Pulmonary lymph node (tissue), 1 donor: Measurements from ENCODE around the gene MC4R.

DNA sequence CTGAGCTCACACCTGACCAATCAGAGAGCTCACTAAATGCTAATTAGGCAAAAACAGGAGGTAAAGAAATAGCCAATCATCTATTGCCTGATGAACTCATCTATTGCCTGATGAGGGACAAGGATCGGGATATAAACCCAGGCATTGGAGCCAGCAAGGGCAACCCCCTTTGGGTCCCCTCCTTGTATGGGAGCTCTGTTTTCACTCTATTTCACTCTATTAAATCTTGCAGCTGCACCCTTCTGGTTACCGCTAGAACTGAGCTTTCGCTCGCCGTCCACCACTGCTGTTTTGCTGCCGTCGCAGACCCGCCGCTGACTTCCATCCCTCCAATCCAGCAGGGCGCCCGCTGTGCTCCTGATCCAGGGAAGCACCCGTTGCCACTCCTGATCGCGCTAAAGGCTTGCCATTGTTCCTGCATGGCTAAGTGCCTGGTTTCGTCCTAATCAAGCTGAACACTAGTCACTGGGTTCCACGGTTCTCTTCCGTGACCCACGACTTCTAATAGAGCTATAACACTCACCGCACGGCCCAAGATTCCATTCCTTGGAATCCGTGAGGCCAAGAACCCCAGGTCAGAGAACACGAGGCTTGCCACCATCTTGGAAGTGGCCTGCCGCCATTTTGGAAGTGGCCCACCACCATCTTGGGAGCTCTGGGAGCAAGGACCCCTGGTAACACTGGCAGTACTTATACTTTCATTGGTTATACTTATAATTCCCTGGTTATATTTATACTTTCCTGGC, 68.0 kb downstream of the ATP8B1 start:
- PRO-cap = no peak

- PRO-cap = unidirectional peak, minus-strand start at chr18:57744496
These were observed 58.7 kb downstream of the ATP8B1 start for GRCh38 chr18:57744216-57744933.

DNA sequence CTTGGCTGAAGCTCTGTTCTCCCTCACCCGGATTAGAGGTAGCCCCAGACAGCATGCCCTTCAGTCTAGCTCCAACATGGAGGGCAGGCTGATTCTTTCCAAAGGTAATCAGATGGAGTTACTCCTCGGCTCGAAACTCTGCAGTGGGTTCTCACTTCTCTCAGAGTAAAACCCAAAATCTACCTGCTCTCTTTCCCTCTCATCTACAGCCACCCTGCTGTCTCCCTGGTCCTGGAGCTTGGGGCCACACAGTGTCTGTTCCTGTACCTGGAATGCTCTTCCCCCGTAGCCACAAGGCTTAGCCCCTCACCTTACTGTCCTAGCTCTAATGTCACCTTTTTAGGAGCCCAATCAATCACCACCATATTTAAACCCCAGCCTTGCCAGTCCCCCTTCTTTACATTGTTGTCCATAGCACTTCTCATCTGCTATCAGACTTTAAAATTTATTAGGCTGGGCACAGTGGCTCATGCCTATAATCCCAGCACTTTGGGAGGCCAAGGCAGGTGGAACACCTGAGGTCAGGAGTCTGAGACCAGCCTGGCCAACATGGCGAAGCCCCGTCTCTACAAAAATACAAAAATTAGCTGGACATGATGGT, 29.1 kb downstream of the ATP8B1 start:
- PRO-cap = no peak

GRCh38 chr18:57909599-57910065, 106.5 kb upstream of the ATP8B1 start:
- PRO-cap = no peak

GRCh38 chr18:58099027-58099866, 55.2 kb downstream of the NEDD4L start:
- PRO-cap = no peak

DNA sequence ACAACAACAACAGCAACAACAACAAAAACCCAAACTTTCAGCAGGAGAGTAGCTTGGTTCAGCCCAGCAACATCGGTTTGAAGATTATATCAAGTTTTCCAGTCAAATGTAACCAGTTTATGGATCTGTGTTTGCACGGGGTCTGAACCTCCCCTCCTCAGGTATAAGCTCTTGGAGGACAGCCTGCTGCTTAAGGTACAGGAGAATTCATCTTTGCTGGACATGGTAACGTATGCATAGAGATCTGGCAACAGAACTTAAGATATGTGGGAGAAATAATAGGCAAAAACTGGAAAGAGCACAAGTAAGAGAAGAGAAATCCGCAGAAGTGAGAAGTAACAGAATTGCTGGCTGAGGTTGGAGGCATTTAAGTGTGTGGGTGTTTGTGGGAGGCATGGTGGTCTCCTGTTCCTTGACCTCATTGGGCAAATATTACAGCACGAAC, 162.4 kb downstream of the NEDD4L start:
- PRO-cap = no peak

DNA sequence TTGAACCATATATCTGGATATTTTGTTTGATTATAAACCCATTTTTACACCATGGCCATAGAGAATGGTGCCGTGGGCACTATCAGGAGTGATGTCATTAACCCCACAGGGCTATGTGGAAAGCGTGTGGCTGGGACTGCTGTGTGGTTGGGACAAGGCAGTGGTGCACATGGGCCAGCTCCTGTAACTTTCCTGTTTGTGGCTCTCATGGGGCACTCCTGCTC, 240.6 kb downstream of the NEDD4L start:
- PRO-cap = no peak

DNA sequence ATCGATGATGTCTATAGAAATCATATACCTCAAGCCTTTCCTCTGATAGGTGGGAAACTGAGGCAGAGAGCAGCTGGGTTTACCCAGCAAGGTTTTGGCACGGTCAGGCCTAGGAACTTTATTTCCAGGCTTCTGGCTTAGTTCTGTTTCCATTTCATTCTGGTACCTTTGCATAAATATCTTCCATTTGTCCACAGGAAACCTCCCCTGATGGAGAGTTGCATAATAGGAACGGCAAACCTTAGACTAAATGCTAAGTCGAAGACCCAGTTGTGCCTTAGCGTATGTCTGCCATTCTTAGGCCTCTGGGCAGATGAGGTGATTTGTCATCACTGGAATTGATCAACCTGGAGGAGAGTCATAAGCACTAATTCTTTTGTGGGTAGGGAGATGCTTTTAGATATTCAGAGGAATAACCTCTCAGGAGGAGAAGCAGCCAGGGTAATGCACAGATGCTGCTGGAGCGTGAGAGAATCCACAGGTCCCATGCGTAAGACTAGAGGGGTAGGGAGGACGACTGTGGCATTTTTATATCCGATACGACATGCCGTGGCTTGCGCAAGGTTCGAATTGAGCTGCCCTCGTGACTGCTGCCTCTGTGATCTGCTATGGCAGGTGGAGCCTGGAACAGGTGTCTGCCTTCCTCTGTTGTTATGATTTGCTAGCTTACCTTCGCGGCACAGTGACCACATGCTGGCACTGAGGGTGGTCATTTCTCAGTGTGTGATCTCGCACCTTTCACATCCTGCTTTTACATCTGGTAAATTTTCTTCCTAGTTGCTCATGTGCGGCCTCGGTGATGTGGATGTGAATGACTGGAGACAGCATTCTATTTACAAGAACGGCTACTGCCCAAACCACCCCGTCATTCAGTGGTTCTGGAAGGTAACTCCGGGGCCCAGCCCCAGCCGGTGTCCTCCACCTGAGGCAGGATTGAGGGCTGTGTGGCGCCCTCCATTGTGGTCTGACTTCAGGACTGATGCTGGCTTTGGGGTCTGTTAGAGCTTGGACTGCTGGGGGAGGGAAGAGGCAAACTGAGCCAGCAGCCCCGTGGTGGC, 240.3 kb downstream of the ALPK2 start:
- PRO-cap = no peak

GRCh38 chr18:58413124-58413634, 215.7 kb downstream of the ALPK2 start:
- PRO-cap = no peak

DNA sequence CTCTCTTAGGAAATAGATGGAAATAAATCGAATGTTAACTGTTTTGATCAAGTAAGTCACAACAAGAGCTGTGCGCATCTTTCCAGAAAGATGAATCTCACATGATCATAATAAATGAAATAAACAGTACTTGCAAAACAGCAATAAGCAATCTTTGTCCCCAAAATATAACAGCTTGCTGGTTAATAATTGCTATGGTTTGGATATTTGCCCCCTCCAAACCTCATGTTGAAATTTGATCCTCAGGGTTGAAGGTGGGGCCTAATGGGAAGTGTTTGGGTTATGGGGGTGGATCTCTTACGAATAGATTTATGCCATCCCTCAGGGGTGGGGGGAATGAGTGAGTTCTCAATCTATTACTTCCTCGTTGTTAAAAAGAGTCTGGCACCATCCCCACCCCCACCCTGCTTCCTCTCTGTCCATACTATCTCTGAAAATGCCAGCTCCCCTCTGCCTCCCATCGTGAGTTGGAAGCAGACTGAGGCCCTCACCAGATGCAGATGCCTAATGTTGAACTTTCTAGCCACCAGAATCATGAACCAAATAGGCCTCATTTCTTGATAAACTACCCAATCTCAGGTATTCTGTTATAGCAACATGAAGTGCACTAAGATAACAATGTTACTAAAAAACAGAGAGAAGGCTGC, 90.3 kb downstream of the ALPK2 start:
- PRO-cap = no peak

DNA sequence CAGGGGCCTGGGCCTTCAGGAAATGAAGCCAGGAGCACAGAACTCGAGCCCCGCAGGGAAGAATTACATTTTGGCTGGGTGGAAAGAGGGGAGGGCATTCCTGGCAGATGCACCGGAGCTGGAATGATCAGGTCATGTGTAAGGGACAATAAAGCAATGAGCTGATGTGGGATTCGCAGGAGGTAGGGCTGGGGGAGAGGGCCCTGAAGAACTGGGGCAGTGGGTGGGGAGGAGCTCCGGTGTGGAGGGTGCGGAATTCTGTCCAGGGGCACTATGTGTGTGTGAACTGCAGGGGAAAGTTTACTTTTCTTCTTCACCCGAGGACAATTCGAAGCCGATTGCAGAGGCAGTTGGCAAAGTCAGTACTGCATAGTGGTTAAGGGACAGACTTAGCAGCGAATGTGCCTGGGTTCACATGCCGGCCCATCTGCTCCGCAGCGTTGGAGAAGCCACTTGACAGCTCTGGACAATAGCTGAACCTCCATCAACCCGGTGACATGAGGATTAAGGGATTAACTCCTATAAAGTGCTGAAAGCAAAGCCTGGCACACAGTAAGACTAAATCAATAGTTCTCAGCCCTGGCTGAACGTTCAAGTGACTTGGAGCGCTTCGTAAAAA, 36.4 kb downstream of the ALPK2 start:
- PRO-cap = no peak

DNA sequence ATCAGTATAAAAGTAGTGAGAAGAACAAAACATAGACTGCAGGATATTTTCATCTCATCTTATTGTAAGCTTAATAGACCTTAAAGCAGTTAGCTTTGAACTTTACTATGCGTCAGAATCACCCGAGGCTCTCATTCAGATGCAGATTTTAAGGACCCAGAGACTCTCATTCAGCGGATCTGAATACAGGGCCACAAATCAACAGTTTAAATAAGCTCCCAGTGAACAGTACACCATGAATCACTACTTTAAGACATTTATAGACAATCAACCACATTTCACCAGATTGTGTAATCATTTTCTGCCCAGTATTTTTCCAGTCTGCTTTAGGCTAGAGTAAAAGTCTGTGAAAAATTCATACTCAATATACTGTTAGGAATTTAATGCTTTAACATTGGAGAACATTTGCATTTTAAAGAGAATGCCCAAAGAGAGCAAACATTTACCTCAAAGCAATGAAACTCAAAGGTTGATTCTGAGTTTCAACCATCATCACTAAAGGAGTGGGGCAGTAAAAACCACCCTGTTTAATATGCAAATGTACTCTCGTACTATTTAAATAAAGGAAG, 10.9 kb upstream of the ALPK2 start:
- PRO-cap = no peak

- PRO-cap = no peak
These were observed 79.5 kb upstream of the ZNF532 start for GRCh38 chr18:58785029-58785788.

GRCh38 chr18:58789336-58790369, 75.0 kb upstream of the ZNF532 start:
- PRO-cap = no peak

DNA sequence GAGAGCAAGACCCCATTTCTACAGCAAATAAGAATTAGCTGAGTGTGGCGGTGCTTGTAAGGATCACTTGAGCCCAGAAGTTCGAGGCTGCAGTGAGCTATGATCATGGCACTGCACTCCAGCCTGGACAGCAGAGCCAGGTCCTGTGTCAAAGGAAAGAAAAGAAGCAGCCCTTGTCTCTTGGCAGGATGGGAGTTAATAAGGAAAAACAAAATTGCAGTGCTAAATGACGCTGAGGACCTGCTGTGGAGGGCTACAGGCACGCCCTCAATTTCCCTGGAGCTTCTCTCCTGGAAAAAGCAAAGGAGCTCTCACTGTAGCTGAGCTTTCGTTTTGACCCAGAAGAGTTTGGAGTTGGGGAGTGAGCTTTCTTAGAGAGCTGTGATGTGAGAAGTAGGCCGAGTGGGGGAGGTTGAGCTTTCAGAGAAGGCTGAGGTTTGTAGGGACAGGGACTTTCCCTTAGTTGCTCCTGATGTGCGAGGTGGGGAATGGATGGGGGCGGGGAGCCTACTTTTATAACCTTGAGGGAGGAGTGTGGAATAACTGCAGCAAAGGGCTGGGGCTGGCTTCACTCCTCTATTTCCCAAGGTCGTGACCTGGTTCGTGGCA, 47.0 kb downstream of the ZNF532 start:
- PRO-cap = no peak

DNA sequence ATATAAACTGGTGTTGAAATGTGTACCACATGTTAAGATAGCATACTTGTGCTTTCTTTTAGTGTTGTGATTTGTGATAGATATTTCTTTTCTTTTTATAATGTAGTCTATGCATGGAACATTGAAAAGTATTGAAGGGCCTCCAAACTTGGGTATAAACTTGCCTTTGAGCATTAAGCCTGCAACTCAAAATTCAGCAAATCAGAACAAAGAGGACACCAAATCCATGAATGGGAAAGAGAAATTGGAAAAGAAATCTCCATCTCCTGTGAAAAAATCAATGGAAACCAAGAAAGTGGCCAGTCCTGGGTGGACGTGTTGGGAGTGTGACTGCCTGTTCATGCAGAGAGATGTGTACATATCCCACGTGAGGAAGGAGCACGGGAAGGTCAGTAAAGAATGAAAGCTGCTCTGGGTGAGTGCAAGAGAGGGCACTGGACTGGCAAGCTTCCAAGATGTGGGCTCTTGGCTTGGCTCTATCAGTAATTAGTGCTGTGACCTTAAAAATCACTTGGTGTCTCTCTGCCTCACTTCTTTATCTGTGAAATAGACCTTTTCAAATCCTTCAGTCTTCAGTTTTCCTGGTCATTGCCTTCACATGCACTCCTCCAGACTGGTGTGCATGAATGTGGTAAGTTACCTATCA, 88.9 kb downstream of the ZNF532 start:
- PRO-cap = no peak

- PRO-cap = no peak
These were observed 12.3 kb downstream of the GRP start for GRCh38 chr18:59232202-59232733.

DNA sequence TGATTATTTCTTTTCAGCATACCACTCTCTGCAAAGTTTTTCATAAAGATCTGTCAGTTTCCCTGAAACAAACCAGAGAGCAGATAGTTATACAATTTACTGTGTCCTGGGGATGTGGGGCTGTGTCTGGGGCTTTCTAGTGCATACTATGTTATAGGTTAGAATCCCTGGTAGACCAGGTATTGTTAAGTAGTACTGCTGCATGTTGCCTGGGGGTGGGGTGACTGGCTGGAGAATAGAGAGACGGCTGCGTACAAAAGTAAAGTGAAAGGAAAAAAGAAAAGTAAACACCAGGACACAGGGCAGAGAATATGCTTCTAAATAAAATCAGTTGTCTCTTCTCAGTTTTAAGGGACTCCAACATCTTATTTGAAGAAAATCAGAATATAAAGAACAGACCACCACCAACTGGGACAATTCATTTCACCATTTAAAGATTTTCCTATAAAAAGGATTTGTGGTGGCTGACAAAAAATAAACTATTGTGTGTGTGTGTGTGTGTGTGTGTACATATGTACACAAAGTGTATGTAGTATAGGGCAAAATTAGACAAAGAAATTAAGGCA, 3.5 kb upstream of the CCBE1 start:
- PRO-cap = no peak

- PRO-cap = no peak
These were observed 61.4 kb downstream of the PMAIP1 start for GRCh38 chr18:59961170-59961648.

GRCh38 chr18:60372659-60373106, at the start of gene MC4R:
TSS of gene MC4R (minus strand) at chr18:60372775.
- PRO-cap = no peak